M059J (cell line): ENCODE data around the genes CCK, NKTR and KRBOX1.

DNA sequence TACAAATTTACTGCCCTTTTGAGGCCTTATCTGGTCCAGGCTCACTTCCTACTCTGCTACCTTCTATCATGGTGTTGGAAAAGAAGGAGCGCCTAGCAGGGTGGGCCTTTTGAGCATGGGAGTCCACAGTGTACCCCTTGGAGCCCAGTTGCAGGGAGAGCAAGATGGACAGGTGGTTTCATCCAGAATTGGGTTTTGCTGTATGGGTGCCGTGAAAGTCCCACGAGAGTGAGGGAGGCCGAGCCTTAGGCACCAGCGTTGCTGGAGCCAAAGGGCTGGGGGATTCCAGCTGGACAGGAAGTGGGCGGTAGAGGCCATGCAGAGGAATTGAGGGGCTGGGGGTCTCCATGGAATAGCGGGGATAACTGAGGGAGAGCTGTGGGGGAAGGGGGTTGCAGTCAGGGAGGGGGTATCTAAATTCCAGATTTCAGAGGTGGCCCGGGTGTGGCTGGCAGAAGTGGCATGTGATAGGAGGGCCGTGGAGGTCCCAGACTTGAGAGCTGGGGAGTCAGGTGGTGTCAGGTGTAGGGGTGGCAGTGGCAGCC is 7.6 kb downstream of the TRAK1 start:
- RAMPAGE, long total RNA = no peak

GRCh38 chr3:42265967-42266568 is at the start of gene CCK:
Gene CCK (minus strand): TSS chr3:42266185.
- RAMPAGE, long total RNA = no peak

- RAMPAGE, long total RNA = no peak
These were observed 41.1 kb downstream of the LYZL4 start for GRCh38 chr3:42369141-42369806.

GRCh38 chr3:42594558-42595336 is 4.1 kb downstream of the SS18L2 start:
- RAMPAGE, long total RNA = no peak

GRCh38 chr3:42600586-42601711 is at the start of gene NKTR:
Gene NKTR (plus strand): TSS chr3:42600686.
- RAMPAGE, long total RNA = no peak

DNA sequence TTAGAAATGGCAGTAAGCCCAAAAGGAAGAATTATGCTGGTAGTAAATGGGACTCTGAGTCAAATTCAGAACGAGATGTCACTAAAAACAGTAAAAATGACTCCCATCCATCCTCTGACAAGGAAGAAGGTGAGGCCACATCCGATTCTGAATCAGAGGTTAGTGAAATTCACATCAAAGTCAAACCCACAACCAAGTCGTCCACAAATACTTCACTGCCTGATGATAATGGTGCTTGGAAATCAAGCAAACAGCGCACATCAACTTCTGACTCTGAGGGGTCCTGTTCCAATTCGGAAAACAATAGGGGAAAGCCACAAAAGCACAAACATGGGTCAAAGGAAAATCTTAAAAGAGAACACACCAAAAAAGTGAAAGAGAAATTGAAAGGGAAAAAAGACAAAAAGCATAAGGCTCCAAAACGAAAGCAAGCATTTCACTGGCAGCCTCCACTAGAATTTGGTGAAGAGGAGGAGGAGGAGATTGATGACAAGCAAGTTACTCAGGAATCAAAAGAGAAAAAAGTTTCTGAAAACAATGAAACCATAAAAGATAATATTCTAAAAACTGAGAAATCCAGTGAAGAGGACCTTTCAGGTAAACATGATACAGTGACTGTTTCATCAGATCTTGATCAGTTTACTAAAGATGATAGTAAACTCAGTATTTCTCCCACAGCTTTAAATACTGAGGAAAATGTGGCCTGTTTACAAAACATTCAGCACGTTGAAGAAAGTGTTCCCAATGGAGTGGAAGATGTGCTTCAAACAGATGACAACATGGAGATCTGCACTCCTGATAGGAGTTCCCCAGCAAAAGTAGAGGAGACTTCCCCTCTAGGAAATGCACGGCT is 15.0 kb upstream of the ZBTB47 start:
- RAMPAGE, long total RNA = no peak

DNA sequence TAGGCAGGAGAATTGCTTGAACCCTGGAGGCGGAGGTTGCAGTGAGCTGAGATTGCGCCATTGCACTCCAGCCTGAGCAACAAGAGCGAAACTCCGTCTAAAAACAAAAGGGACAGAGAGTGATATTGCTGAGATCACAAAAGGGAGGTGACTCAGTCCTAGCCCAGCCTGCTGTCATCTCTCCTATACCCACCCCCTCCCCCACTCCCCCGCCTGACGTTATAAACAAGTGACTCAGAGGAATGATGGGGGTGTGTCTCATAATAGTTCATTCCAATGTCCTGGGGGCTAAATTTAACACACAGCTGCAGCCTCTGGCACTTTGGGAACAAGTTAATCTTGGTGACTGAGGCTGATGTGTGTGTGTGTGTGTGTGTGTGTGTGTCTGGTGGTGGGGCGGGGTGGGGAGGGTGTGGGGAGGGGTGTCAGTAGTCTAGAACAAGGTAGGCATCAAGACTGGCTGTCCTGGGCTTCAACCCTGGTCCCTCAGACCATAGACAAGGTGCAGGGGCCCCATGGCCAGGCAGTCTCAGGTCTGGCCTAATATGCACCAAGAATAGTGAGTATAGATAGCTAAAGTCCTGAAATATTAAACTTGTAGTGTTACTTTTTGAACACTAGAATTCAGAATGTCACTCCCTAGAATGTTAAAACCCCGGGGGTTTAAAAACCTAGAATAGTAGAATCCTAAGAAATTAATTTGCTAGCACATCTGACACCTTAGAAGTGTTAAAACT is 1.2 kb upstream of the KLHL40 start:
- RAMPAGE, long total RNA = no peak

- RAMPAGE, long total RNA = no peak
These were observed 476 bp downstream of the CYP8B1 start for GRCh38 chr3:42875122-42875684.

DNA sequence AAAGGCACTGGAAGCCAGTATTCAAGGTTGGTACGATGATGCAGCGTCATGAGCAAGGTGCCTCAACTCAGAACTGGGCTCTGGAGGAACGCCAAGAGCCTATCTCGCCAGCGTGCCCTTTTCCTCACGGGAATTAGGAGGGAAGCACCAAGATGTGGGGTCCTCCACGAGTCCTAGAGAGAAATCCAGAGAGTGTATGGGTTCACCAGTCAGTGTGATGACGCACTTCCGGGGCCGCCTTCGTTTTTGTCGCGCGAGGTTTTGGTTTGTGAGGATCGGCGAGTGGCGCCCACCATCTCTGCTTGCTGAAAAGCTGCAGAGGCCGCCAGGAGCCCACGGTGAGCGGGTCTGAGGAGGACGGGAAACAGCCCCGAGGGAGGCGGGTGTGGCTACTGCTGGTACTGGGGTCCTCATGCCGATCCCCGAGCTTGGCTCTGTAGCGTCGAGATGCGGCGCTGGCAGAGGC is at the start of gene KRBOX1:
KRBOX1 (plus strand) TSS at position 269 of the 466 bp plus-strand sequence.
- RAMPAGE, long total RNA = start-site peak on the plus strand centred at position 275 of the sequence, 54 bp wide, 961 and 234 reads in 2 replicates

- RAMPAGE, long total RNA = no peak
These were observed 22.0 kb downstream of the GASK1A start for GRCh38 chr3:43000855-43001708.

GRCh38 chr3:43290292-43290641 is 3.9 kb downstream of the SNRK start:
- RAMPAGE, long total RNA = no peak

GRCh38 chr3:43490400-43491534 is 131.0 kb downstream of the ANO10 start:
- RAMPAGE, long total RNA = no peak

DNA sequence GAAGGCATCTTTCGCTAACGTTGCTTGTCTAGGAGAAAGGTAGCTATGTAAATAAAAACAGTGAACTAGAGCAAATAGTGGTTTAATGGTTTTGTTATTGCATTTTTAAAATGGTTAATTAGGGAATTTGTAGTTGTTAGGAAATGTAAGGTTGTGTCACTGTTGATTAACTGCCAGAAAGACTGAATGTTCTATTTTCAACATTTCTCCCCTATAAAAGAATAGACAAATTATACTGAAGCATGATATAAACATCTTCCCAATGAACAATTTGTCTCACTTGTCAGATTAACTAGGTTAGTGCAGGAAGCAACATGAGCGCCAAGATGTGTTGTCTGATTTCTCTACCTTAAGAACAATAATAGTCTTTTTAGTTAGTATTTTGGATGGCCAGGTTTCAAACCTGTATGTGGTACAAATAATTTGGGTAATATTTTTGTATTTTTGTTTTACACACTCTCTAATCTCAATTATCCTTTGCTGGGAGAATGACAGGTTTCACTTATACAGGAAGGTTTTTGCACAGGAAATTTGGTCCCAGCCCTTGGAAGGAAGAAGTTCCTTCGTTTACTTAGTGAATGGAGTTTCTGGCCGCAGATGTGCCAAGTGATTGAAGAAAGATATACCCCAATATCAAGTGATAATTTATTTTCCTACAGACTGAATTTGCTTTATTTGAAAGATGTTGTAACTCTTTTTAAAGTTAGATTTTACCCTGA is 29.2 kb downstream of the ABHD5 start:
- RAMPAGE, long total RNA = no peak

DNA sequence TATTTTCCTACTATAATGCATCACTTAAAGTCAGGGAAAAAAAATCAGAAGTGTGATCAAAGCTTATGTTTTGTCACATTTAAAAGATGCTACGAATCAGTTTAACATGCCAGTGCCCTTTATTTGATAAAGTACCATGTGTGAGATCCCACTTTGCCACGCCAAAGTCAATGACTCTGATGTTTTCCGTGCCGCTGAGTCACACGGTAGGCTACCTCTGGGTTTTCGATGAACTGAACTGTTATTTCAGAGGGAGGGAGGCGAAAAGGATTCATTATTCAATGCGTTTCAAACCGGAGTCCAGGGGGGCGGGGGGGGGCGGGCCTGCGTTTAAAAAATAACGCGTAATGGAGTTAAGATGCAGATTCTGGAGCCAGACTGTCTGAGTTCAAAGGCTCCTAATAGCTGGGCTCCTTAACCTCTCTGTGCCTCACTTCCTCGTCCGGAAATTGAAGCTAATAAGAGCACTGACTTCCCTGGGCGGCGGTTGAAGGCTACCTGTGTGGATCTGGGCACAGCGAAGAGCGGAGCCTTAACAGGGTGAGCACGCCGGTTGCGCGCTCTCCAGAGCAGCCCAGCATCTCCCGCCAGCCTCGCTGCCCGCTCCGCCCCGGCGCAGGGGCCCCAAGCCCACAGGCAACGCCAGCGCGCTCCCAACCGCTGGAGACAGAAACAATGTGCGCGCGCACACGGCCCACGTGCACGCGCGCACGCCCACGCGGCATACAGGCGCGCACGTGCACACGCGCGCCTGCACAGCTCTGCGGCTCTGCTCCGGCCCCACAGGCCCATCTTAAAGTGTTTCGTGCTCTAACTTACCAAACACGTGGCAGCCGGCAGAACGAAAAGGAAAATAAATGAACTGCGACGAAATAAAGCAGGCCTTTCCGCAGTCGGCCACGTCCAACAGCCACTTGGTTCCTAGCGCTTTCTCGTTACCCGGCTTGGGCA is 203.3 kb downstream of the ABHD5 start:
- RAMPAGE, long total RNA = no peak

DNA sequence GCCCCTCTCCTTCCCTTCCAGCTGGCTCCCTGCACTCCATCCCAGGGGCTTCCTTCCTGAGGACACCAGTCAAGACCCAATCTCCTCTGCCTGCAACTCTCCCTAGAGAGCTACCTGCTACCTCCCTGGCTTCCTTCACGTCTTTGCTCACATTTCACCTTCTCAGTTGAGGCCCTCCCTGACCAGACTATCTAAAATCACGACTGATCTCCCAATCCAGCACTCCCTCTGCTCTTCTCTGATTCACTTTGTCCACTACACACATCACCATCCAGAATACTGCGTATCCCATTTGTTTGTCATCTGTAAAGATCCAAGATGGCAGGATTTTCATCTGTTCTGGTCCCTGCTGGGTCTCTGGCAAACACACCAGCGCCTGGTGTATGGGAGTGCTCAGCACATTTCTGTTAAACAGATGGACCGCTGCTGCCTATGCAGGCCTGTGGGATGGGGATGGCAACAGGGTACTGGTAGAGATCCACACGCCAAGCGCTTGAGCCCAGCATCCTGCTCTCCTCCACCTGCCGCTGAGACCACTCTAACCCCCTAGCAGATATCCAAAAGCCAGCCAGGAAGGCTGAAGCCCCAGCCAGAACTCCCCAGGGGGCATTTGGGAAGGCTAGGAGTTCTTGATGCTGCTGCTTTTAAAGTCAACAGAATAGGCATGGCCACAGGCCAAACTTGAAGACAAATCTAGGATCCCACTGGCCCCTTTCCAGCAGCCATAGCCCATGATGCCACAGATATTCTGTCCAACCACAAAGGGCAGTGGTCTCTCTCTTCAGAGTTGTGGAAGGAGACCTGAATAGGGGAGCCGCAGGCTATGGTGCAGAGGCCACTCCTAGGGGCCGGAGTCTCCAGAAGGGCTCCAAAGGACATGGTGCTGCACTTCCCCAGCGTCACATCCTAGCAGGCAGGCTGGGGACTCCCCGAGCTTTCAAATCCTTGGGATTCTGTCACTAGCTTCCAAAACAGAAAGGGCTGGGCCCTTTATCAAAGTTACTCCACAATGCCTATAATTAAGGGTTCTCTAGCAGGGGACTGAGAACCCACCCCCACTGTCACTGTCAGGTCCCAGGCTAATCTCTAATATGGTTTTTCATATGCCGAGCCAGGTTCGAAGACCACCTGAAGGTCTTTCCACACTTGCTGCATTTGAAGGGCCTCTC is 31.6 kb downstream of the ZNF445 start:
- RAMPAGE, long total RNA = no peak

DNA sequence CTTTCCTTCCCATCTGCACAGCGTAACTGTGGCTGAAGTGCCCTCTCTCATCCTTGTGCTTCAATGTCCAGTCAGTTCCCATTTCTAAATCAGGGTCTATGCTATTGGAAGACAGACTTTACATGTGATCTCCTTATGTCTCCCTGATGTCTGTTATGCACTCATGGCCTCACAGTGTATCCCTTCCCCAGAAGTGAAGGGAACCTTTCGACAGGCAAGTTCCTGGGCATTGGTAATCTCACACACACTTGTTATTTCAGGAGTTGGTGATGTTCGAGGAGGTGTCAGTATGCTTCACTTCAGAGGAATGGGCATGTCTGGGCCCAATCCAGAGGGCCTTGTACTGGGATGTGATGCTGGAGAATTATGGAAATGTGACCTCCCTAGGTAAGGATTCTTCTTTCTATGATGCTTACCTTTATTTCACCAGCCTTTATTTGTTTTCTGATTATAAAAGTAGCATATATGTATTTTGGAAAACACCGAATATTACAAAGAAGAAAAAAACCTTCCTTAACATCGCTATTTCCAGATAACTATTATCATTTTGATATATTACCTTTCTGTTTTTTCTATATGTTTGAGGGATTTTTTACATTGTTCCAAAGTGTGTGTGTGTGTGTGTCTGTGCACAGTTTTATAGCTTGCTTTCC is 7.5 kb downstream of the ZNF197 start:
- RAMPAGE, long total RNA = no peak

DNA sequence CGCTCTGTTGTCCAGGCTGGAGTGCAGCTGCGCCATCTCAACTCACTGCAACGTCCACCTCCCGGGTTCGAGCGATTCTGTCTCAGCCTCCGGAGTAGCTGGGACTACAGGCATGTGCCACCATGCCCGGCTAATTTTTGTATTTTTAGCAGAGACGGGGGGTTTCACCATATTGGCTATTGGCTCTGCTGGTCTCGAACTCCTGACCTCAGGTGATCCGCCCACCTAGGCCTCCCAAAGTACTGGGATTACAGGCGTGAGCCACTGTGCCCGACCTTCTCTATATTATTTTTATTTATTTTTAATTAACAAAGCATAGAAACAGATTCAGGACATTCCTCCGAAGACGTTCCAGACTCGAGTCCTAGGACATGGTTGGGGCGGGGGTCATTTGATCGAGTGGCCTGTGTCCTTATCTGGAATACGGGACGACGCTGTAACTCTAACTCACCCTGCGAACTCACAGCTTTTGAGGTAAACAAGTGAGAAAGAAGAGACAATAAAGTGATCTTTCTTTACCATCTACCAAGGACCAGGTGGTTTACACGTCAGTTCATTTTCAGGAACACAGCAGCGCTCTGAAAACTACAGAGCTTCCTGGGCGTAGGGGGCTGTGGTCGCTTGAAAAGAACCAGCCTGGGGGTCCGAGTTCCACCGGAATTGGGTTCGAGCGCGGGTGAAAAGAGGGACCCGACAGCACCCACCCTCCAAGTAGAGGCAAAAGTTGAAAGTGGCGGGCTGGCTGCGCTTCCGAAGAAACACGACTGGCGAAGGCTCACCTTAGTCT is 510 bp downstream of the KIAA1143 start:
- RAMPAGE, long total RNA = no peak

GRCh38 chr3:44862450-44862982 is 804 bp downstream of the TMEM42 start:
- RAMPAGE, long total RNA = no peak

GRCh38 chr3:44883911-44884590 is 9.6 kb downstream of the TGM4 start:
- RAMPAGE, long total RNA = no peak

GRCh38 chr3:44914311-44915002 is 40.0 kb downstream of the TGM4 start:
- RAMPAGE, long total RNA = no peak